Hematopoietic multipotent progenitor cell (in vitro differentiated cells): ENCODE results near the gene DISC1.

- CAGE, long polyA plus RNA: no peak
Observed at GRCh38 chr1:229696193-229696970, 70.3 kb downstream of the URB2 start.

DNA sequence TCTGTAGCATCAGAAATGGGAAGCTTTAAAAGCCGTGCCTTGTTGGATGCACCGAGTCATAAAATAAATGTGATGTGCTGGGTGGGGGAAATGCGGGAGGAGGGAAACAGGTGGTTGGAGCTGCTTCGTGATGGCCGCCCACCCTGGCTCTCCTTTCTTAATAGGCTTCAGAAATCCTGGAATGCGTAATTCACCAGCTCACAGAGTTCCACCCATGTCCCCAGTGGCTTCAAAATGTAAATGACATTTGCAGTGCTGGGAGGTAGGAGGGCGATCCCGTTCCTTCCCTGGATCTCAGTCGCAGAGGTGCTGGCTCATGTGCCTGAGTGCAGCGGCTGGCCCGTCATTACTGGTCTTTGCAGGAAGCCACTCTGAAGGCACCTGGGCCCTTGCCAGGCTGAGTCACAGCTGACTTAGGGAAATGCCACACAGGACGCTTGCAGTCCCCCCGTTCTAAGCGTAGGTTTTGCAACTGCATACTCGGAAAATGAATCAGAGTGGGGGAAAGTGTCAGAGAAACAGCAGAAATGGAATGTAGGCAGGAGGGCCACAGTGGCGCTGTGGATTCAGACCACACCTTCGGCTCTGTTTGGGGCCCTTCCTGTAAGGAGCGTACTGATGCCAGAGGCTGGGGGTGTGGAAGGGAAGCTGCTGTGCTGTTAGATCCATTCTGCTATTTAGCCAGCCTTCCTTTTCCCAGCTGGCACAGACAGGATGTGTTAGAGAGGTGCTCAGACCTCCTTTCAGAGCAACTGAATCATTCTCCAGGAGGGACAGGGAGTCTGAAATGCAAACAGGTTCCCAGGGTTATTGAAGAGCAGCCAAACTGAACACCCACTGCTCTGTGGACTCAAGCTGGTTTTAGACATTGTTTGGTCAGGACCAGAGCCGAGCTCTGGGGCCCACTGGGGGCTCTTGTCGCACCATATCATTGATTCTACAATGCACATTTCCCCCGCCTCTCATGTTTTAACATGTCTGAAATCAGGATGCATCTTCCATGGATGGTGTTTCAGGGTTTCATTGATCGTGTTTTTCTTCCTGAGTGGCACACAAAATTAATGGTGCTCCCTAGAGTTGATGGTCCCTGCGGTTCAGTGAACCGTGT is 37.8 kb downstream of the GALNT2 start:
- CAGE, long polyA plus RNA: no peak

GRCh38 chr1:230124736-230125612 is 57.9 kb downstream of the GALNT2 start:
- CAGE, long polyA plus RNA: no peak

DNA sequence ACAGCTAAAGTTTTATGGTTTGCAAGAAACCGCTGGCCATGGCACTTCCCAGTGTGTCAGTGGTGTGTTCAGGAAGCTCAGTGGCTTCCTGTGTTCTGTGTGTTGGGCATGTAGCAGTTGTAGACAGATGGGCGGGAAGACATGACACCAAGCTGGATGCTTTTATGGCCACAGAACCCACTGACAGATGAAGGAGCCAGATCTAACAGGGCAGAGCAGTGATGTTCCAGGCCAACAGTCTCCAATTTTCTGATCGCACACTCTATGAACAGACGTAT is 119.9 kb downstream of the GALNT2 start:
- CAGE, long polyA plus RNA: no peak

DNA sequence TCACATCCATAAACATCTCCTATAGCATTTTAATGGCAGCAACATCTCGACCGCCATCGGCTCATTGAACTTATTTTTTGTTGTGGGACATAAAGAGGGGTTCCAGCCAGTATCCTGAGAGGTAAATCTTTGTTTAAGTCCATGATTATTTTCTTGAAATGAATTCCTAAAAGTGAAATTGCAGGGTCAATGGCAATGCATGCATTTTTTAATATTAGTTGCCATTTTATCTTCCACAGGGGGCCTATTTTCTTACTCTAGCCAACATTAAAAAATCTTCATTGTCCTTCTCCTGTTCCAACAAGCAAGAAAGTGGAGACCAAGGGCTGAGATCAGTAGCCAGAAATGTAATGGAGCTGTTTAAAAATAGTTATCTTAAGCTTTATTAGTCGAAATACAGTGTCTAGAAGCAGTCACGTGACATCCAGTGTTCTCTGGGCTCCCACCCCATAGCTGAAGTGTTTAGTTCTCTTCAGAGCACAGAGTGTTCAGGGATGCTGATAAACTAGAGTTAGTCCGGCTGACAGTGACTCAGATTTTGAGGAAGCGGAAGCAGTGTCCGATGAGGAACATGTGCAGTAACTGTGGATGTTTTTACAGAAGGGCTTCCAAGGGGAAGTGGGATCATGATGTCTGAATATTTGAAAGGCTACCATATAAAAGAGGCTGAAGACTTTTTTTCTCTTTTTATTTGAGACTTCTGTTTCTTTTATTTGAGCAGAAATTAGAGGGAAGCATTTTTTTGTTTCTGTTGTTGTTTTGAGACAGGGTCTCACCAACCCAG is 123.9 kb downstream of the GALNT2 start:
- CAGE, long polyA plus RNA: no peak

GRCh38 chr1:230274020-230274600 is 152.0 kb downstream of the PGBD5 start:
- CAGE, long polyA plus RNA: no peak

DNA sequence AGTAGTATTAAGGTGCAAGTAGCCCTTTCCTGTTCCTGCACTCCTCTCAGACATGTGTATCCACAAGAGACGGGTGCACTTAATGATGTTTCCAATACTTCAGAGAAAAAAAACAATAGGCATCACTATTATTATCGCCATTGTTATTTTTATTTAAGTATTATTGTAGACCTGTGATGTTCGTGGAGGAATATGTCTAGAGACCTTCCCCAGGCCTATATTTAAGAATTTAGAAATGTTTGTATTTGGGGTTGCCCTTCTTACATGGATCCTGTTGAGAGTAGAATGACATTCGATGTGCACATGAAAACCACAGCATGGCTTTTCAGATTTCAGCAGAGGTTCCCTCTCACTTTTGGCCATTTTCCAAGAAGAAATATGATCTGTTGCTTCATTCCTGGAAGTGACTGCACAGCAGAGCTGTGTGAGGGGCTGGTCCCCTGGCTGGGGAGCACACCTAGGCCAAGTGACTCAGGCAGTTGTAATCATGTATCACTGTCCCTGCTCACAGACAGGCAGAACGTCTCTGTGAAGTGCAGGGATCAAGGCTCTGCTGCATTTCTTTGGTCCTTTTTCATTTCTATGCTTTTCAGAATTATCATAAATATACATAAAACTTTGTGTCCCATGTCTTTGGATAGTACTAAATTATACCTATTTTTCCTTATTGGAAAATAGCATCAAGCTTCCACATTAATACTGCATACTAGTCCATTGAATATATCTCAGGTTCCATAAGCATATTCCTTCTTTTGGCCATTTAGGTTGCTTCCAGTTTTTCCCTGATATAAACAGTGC is 32.3 kb downstream of the AGT start:
- CAGE, long polyA plus RNA: no peak

DNA sequence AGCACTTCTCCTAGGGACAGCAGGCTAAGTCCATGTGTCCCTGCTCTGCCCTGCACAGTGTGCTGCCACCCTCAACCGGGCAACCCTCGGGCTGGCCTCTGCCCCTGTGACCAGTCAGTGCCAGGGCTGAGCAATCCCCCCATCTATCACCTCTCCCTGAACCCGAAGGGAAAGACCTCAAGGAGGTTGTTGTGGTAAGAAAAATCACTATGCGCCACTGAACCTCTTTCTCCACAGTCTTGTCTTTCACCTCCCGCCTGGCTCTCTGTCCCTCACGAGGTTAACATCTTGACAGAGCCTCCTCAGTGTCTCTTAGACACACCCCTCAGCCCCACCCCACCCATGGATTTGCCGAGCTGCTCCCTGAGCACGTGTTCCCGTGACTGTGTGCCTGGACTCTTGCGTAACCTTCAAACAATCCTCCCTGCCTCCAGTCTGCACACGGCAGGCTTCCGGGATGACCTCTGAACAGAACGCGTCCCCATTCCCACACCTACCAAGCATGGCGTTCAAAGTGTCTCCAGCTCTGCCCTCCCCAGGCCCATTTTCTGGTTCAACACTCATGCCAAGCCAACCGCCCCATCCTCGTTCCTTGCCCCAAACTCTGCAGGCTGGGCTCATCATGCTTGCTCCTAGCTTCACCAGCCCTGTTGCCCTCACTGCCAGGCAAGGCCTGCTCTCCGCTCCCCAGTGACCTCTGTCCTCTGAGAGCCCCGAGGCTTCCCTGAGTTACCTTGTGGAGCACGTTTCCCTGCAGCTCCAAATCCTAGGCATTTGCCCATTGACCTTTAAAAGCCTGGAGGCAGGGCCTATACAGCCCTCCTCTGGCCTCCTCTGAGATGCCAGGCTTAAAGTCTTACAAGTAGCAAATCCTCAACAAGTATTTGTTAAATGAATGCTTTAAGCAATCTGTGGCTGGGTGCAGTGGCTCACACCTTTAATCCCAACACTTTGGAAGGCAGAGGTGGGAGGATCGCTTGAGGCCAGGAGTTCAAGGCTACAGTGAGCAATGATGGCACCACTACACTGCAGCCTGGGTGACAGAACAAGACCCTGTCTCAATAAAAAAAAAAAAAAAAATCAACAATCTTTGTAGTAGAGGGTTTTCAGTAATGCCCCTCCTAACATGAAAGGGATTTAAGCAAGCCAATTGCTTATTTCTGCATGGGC is 5.2 kb downstream of the AGT start:
- CAGE, long polyA plus RNA: no peak

- CAGE, long polyA plus RNA: no peak
Observed at GRCh38 chr1:230727041-230727639, 13.2 kb upstream of the AGT start.

DNA sequence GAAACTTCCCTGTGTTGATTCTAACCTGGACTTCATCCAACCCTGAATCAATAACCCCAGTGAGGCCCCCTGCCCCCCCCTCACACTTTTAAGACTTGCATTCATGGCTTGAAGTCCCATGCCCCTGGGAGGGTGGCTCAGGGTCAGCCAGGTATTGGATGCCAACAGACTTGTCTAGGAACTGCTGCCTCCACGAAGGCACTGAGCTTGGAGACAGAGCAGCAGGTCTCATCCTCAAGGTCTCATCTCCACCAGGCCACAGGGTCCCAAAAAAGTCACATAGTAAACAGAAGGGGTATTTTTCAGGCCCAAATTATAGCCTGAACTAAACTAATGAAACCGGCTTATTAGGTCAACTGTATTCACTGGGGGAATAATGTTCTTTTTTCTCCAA is 44.1 kb downstream of the C1orf198 start:
- CAGE, long polyA plus RNA: no peak

DNA sequence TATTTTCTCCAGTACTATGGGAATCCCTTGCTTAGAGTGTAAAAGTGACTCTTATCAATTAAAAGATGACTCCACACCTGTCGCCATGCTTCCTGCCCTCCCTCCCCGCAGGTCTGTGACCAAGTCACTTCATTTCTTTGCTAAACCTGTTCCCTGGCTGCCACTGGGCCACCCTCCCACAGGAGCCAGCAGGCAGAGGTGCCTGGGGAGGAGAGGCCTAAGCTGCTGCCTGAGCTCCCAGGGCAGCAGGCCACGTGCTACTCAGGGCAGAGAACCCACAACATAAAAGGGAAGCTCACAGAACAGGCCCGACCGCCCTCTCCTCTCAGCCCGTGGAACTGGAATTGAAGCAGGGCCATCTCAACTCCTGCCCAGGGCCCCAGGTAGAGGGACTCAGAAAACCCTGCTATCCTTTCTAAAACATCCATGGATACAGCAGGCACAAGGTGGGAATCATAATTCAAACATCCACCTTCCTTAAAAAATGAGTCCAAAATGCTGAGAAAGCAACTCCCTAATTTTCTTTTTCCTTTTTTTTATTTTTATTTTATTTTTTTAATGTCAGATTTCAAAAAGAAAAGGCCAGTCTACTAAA is 4.8 kb downstream of the C1orf198 start:
- CAGE, long polyA plus RNA: no peak

DNA sequence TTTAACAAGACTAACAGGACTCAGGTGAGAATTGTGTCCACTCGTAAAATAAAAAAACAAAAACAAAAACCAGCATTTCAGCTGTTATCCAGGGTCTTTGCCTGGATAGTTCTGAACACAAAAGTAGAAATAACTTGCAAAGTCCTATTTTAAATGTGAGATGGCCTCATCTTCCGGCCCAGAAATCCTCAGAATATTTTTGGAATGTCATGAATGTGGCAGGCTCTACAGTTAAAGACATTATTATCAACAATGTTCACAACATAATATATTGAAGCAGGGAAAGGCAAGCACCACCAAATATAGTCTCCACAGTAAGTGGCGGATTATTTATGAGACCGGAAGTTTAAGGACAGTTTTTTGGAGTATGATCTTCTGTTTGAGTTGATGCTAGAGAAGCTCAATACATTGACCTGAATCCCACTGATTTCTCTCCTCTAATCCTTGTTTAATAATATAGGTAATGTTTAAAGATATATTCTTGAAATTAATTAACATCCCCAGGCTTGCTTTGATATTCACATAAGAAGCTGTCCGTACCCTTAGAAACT is 1.2 kb upstream of the C1orf198 start:
- CAGE, long polyA plus RNA: no peak

GRCh38 chr1:230922048-230922796 is 53.9 kb upstream of the C1orf198 start:
- CAGE, long polyA plus RNA: no peak

- CAGE, long polyA plus RNA: no peak
Observed at GRCh38 chr1:231241976-231242240, 896 bp downstream of the GNPAT start.

DNA sequence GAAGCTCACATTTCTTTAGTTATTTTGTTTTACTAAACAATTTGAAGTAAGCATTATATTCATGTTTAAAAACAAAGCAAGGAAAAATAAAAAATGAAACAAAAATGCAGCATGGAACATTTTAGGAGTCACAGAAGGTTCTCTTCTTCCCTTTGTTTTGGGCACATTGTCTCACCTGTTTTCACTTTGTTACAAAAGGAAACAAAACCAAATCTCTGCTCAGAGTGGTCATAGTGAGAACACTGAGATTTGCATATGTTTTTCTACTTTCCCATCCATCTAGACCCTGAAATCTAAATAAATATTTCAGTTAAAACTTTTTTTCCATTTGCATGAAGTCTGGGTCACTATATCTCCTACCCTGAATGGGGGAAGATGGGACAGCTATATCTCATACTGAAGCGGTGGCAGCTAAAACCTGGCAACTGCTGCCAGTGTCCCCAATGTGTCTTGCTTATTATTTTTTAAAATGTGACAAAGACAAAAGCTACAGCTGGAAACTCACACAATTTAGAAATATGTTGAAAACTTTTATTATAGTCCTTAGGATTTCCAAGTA is 3.5 kb downstream of the EXOC8 start:
- CAGE, long polyA plus RNA: no peak

DNA sequence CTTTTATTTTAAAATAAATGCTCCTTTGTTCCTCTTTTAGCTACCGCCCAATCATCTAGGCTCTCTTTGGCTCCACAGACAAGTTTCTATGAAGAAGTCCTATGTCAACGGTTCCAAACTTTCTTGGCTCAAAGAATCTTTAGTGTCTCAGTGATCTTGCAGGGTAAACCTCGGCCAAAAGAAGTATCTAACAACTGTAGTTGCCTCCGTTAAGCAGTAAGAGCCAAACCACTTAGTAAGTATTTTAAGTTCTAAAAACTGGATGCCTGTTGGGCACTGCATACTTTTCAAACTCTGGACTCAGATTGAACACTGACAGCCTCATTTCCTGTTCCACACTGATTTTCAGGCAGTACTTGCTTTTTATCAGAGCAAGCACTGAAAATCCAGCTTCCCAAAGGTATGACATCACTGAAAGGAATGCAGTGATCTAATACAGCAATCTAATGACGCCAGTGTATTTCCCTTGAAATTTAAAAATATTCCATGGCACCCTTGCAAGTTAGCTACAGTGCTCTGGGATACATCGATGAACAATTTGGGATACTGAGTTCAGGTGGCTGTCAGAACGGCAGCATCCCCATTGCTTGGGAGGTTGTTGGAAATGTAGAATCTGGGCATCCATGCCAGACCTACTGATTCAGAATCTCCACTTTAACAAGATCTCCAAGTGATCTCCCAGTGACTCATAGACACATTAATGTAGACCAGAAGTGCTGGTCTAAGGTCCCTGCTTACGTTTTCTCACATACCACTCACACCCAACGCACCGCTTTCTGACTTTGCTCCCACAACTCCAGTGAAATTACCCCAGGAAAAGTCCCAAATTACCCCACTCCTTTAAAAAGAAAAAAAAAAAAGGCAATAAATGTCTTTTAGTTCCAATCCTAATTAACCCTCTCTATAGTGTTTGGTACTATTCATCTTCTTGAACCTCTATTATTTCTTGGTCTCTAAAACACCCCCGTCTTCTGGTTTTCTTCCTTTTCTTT is 26.6 kb downstream of the EGLN1 start:
- CAGE, long polyA plus RNA: no peak

DNA sequence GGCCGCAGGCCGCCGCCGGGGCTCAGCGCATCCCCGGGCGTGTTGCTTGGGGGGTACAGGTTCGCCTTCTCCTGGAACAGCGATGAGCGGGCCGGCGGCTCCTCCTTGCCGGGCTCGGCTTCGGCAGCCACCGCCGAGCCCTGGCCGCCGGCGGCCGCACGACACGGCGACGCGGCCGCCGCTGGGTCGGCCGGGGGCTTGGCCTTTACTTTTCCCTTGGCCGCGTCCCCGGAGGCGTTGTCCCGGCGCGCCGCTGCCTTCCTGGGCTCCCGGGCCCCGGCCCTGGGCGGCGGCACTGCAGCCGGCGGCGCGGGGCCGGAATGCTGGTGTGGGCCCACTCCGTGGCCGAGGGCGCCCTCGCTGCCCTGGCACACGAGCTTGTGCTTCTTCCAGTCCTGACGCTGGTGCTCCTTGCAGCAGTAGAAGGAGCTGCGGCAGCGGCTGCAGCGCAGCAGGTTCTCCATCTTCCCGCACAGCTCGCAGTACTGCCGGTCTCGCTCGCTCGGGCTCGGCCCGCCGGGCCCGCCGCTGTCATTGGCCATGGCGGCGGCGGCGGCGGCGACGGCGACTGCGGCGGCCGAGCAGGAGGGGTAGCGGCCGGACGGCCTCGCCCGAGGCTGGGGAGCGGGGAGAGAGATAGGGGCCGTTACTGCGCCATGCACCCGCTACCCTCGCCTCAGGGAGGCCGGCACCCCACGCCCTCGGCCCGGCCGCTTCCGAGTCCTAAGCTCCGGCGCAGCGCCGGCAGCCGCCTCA is 562 bp downstream of the EGLN1 start:
- CAGE, long polyA plus RNA: no peak

- CAGE, long polyA plus RNA: no peak
Observed at GRCh38 chr1:231423595-231424193, 1.6 kb upstream of the EGLN1 start.

DNA sequence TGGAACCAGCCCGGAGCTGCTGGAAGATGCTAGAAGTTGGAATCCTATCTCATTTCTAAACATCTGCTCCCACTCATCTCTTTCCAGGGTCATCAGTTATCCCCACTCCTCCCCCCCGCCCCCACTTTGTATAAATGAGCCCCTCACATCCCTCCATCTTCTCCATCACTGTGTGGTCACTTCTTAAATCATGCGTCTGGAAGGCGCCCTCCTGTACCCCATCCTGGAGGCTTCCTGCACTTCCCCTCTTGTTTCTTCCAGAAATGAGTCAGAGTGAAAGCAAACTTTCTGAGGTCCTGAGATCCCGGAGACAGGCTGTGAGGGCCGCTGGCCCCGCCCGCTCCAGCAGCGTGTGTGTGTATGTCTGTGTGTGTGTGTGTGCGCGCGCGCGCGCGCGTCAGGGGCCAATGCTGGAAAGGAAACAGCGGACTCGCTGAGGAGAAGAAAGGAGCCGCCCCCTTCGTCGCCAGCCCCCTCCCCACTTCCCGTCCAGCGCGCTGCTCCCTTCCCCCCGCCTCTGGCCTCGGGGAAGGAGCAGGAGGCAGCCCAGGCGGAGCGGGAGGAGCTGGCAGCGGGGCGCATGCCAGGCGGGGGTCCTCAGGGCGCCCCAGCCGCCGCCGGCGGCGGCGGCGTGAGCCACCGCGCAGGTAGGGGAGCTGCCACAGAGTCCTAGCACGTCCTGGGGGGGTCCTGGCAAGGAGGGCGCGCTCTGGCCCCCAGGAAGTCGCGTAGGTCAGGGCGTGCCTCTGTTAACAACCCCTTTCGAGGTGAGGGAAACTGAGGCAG is at the start of gene DISC1:
Gene DISC1, plus strand, starts transcription at position 503 of the 786 bp plus-strand sequence.
- CAGE, long polyA plus RNA: start-site peak on the plus strand centred at position 514 of the sequence, 44 bp wide, 42 reads

DNA sequence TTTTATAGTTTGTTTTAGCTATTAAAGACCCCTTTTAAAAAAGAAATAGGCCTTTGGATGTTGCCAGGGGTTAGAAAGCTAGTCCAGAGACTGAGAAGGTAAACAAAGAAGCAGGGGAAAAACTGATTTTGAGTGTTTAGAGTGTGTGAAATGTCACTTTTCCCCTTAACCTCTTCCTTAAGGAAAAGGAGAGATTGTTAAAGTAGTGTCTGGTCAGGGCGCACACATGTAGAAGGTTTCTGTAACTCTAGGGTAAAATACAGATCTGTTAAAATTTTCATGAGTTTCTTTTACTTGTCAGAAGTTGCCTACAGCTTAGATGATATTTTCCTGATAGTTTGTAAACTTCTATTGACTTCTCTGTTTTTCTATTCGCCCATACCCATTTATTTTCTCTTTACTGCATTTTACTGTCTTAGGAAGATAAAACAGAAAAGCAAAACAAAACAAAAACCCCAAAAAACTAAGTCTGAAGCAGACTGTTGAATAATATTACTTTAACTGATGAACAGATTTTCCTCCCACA is 50.3 kb downstream of the DISC1 start:
- CAGE, long polyA plus RNA: no peak